Colon Carcinoma Metastatic in the Brain (tissue), 2 donors: ENCODE measurements around a stretch of chr3.

DNA sequence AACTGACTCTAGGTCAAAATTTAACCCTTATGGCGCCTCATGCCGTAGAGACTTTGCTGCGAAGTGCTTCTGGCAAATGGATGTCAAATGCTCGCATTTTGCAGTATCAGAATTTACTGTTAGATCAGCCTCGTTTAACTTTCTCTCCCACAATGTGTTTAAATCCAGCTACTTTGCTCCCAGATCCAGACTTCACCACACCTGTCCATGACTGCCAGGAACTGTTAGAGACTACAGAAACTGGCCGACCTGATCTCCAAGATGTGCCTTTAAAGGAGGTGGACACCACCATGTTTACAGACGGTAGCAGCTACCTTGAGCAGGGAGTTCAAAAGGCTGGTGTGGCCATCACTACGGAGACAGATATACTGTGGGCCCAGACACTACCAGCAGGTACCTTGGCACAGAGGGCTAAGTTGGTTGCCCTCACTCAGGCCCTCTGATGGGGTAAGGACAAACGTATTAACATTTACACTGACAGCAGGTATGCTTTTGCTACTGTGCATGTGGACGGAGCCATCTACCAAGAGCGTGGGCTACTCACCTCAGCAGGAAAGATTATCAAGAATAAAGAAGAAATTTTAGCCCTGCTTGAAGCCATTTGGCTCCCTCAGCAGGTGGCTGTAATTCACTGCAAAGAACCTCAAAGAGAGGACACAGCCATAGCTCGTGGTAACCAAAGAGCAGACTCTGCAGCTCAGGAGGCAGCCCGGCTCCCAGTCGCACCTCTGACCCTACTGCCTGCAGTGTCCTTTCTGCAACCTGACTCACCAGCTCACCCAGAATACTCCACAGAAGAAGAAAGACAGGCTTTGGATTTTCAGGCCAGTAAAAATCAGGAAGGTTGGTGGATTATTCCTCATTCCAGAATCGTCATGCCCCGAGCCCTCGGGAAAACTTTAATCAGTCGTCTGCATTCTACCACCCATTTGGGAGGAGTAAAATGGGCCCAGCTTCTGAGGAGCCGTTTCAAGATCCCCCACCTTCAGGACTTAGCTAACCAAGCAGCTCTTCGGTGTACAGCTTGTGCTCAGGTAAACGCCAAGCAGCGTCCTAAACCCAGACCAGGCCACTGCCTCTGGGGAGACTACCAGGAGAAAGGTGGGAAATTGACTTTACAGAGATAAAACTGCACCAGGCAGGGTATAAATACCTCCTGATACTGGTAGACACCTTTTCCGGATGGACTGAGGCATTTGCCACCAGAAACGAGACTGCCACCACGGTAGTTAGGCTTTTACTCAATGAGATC, 38.8 kb downstream of the ZBTB11 start:
- PRO-cap, 2 experiments = no peak in any of the 2 experiments

- PRO-cap, 2 experiments = no peak in any of the 2 experiments
Observed at GRCh38 chr3:101685147-101685515, 1.4 kb downstream of the RPL24 start.

DNA sequence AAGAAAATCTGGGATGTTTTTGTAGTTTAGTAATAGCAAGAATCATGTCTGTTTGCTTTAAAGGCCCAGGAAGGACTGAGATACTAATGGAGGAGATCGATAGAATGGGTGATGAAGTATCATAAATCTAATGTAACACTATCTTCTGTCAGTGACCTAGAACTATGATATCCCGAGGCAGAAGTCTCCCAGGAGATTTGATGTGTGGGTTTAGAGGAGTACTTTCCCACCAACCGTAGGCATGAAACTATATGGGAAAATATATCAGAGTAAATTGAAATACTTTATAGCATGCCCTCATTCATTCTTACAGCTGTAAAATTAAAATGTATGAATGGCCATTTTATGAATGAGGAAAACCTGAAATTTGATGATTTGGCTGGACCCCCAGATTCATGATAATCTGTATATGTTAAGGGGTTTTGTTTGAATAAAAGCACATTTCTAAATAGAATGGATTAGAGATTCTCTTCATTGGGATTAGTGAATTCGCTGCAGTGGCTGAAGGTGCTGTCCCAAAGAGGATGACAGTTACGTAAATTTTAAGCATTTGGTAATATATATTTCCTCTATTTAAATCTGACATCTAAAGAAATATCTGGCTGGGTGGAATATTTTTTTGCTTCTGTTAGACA, 20.8 kb upstream of the NFKBIZ start:
- PRO-cap, 2 experiments = no peak in any of the 2 experiments

DNA sequence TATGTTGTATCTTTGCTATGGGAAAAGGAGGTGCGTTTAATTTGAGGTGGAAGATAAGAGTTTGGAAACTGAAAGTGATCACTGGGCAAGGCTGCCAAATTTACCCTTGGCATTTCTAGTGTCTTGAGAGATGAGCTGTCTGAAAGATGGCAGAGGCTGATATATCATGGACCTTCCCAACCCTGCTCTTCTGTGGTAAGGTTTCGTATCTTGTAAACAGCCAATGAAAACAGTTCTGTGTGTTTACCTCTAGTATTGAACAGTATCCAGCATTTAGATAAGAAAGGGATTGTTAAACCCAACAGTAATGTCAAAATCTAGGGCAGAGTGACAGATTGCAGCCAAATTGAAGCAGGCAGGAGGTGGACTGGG, 15.8 kb upstream of the NFKBIZ start:
- PRO-cap, 2 experiments = no peak in any of the 2 experiments

GRCh38 chr3:101846880-101847242, 2.5 kb upstream of the NFKBIZ start:
- PRO-cap, 2 experiments = no peak in any of the 2 experiments

GRCh38 chr3:101864430-101864899, 15.2 kb downstream of the NFKBIZ start:
- PRO-cap, 2 experiments = no peak in any of the 2 experiments

DNA sequence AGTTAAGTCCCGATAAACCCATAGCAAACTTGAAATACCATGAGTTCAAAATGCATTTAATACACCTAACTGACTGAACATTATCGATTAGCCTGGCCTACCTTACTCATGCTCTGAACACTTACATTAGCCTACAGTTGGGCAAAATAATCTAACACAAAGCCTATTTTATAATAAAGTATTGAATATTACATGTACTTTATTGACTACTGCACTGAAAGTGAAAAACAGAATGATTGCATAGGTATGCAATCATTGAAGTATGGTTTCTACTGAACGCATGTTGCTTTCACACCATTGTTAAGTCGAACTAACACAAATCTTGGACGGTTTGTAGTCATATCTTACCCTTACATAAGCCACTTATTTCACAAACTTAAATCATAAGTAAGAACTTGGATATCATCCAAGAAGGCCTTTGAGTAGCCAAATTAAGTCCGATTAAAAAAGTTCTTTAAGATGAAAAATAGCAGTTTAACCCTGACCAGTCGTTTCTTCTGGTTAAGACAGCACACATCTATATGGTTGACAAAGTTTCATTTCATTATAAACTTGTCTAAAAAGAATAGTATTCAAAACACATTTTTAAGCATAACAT, 91.9 kb downstream of the NFKBIZ start:
- PRO-cap, 2 experiments = no peak in any of the 2 experiments

DNA sequence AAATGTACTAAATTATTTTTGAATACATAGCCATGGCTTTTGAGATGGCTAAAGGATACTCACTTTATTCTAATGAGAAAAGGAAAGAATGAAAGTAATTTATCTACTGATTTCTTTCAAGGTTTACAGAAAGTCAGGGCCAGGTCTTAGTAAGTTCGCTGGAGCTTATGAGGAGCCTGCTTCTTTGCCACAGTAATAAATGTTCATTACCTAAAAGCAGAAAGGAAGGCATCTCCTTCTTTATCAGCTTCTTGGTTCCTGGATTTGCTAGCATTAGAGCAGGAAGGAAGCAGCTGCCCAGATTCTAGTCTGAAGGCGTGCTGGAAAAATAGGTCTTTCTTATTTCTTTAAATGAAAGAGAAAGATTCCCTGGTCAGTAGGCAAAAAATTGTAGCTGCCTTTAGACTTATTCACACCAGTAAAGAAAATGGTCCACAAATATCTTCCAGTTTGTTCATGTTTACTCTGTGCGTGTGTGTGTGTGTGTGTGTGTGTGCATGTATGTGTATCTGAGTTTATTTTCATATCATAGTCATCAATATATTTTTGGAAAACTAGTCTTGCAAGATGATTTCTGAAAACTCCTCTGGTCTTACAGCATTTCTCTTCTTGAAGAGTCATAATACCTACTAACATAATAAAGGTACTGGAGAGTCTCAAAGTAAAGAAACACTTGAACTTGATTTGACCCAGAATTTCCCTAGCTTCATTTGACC, 255.4 kb upstream of the ZPLD1 start:
- PRO-cap, 2 experiments = no peak in any of the 2 experiments

GRCh38 chr3:104676132-104676650, 690.5 kb upstream of the ALCAM start:
- PRO-cap, 2 experiments = no peak in any of the 2 experiments

GRCh38 chr3:104909703-104910294, 456.9 kb upstream of the ALCAM start:
- PRO-cap, 2 experiments = no peak in any of the 2 experiments

GRCh38 chr3:105369821-105370172, 3.1 kb downstream of the ALCAM start:
- PRO-cap, 2 experiments = no peak in any of the 2 experiments

GRCh38 chr3:105450355-105451498, 84.0 kb downstream of the ALCAM start:
- PRO-cap, 2 experiments = no peak in any of the 2 experiments

GRCh38 chr3:105547172-105547764, 180.6 kb downstream of the ALCAM start:
- PRO-cap, 2 experiments = no peak in any of the 2 experiments

DNA sequence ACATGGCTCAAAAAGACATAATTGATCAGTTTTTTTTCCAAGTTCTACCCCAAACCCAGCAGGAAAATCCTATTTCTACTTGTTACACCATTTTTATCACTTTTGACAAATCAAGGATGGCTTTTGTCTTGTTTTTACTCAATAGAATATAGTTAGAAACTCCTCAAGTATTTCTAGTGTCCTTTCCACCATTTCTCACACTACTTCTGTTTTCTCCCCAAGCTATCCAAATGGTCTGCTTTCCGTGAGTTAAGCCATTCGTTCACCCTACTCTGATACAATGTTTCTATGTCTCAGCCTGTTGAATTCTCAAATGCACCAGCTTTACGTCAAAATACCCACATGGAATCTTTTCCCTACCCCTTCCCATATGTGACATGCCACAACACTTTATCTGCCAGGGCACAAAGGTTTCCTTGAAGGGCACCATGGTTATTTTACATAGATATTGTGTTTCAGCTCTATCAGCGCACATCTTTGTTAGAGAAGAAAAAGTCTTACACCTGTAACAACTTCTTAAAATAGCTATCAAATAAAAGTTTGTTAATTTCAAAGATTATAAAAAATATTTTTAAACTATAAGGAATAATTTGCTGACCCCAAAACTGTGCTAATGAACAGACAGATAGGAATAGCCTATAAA, 84.0 kb downstream of the CBLB start:
- PRO-cap, 2 experiments = no peak in any of the 2 experiments

- PRO-cap, 2 experiments = no peak in any of the 2 experiments
Observed at GRCh38 chr3:105790891-105791663, 77.7 kb downstream of the CBLB start.

GRCh38 chr3:105798736-105799061, 70.1 kb downstream of the CBLB start:
- PRO-cap, 2 experiments = no peak in any of the 2 experiments

DNA sequence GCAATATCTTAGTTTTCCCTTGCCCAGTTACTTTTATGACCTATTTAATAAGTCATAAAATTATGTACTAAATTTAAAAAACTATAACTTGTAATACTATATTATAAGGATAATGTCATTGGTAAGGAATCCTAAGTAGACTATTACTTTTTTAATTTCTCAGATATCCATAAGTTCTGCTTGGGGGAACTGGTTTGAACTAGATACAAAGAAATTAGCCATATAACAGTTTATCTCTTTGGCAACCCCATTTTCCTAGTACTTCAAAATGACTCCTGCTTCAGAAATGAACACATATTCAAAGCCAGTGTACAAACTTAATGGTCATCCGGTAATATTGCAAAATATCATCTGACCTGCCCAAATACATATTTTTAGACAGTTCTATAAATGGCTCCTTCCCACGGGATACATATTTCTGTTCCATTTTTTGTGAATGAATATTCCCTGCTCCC, 37.8 kb upstream of the CBLB start:
- PRO-cap, 2 experiments = no peak in any of the 2 experiments

DNA sequence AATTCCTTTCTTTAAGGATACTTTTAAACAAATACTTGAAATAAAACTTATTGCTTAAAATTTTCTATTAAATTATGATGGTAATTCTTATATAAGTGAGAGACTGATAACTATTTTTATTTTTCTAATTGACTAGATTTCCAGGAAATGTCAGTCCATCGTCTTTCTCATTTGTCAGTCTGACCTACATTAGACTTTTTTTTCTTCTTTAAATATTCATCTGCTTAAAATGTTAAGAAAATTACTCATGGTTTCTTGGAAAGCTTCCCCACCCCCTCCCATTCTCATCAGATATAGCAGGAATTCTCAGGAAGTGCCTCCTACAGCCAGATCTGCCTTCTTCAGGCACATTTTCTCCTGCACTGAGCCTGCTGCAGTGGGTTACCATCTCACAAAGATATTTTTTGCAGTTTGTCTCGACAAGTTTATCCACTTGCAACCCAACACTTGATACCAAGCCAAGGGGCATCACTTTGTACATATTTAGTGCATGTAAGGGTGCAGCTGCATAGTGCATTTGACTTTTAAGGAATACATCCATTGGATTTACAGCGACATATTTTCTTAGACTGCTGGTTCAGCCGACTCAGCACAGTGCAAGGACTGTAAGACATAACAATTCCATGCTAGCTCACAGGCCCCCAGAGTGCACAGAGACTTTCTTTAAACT, 262.0 kb upstream of the CBLB start:
- PRO-cap, 2 experiments = no peak in any of the 2 experiments

- PRO-cap, 2 experiments = no peak in any of the 2 experiments
Observed at GRCh38 chr3:106945427-106945967, 431.7 kb upstream of the CCDC54 start.

- PRO-cap, 2 experiments = no peak in any of the 2 experiments
Observed at GRCh38 chr3:107421067-107421499, 43.8 kb downstream of the CCDC54 start.